CMK (cell line): ENCODE measurements around a stretch of chr12.

GRCh38 chr12:1592966-1593223, 1.5 kb downstream of the FBXL14 start:
- RRBS = no CpG with 5 or more reads among the region's 12 CpGs

- RRBS = no CpG with 5 or more reads among the region's 9 CpGs
Measured at GRCh38 chr12:1629279-1629541, 179 bp downstream of the WNT5B start.

DNA sequence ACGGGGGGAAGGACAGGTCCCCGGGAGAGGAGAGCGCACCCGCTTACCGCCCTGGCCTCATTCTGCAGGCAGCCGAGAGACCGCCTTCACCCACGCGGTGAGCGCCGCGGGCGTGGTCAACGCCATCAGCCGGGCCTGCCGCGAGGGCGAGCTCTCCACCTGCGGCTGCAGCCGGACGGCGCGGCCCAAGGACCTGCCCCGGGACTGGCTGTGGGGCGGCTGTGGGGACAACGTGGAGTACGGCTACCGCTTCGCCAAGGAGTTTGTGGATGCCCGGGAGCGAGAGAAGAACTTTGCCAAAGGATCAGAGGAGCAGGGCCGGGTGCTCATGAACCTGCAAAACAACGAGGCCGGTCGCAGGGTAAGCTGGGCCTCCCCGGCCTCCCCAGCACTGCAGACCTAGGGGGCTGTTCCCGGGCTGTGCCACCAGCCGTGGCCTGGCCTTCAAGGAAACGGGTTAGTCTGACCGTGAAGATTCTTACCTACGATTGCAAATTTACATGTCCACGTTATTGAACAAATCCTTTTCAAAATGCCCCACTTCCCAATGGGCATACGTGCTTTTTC, 10.7 kb downstream of the WNT5B start:
- RRBS = 96% methylated on average over 19 of the region's 43 CpGs

GRCh38 chr12:1662557-1663585, 28.0 kb upstream of the ADIPOR2 start:
- RRBS = 92% methylated on average over 17 of the region's 60 CpGs

DNA sequence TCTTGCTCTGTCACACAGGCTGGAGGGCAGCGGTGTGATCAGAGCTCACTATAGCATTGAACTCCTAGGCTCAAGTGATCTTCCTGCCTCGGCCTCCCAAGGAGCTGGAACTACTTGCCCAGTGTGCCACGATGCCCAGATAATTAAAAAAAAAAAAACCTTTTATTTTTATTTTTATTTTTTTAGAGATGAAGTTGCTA, 22.8 kb upstream of the ADIPOR2 start:
- RRBS = no CpG with 5 or more reads among the region's 3 CpGs

DNA sequence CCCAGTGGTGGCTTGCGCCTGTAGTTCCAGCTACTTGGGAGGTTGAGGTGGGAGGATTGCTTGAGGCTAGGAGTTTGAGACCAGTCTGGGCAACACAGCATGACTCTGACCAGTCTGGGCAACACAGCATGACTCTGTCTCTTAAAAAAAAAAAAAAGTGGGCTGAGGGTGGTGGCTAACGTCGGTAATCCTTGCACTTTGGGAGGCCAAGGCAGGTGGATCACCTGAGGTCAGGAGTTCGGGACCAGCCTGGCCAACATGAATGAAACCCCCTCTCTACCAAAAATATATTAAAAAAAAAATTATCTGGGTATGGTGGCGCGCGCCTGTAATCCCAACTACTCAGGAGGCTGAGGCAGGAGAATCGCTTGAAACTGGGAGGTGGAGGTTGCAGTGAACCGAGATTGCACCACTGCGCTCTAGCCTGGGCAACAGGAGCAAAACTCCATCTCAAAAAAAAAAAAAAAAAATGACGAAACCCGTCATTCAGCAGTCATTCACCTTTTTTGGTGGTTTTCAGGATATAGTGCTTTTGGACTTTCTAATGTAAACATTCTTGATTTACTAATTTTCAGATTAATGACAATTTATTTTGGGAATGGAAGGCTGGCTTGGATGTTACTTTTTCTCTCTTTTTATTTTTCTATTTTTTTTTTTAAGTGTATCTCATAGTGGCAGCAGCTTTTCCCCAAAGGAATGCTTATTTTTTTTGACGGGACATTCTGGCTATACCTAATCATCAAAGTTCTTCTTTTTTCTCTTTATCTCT, 4.5 kb downstream of the ADIPOR2 start:
- RRBS = no CpG with 5 or more reads among the region's 13 CpGs

DNA sequence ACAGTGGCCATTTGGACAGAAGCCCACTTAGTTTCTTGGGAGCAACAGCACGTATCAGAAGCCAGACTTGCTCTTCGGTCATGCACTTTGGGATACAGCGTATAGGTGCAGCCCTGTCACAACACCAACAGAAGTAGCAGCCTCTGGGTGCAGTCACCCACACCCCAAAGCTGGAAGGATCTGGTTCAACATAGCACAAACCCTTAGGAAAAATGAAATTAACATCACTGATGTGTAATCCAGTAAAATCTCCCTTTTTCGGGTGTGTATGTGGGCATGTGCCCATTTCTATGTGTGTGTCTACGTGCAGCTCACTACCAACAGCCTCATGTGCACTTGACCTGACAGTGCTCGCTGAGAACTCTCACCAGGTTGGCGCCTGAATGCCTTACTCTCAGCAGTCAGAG, 32.4 kb upstream of the LRTM2 start:
- RRBS = no CpG with 5 or more reads among the region's 7 CpGs

DNA sequence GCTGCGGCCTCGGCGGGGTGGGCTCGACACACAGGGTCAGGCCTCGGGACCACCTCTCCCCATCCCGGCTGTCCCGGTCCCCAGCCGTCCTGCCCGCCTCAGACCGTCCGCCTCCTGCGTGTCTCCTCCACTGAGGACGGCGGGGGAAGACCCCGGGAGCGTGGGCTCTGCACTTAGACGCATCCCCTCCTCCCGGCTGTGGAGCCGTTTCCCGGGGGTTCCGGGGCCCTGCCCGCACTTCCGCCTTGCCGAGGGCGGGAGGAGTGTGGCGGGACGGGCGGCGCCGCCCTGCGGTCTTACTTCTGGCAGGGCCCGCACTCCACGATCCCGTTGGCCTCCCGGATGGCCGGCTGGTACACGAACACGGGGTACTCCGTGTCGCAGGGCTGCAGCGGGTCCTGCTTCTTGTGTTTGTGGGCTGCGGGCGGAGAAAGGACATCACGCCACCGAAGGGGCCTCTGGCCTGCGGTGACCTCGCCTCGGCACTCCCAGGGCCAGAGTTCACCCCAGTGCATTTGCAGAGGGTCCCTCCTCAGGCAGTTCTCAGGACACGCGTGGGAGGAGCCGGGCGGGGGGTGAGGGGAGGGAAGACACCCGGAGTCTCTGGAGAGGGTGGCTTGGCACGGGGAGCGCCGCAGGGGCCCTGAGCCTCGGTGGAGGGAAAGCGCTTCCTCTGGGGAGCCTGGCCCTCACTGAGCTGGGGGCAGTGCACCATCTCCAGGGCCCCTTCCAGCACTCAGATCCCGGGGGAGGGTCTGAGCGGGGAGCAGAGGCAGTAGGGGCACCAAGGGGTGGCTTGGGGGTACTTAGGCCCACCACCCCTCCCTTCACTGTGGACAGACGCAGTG, 23.0 kb upstream of the LRTM2 start:
- RRBS = 2% methylated on average over 17 of the region's 61 CpGs

DNA sequence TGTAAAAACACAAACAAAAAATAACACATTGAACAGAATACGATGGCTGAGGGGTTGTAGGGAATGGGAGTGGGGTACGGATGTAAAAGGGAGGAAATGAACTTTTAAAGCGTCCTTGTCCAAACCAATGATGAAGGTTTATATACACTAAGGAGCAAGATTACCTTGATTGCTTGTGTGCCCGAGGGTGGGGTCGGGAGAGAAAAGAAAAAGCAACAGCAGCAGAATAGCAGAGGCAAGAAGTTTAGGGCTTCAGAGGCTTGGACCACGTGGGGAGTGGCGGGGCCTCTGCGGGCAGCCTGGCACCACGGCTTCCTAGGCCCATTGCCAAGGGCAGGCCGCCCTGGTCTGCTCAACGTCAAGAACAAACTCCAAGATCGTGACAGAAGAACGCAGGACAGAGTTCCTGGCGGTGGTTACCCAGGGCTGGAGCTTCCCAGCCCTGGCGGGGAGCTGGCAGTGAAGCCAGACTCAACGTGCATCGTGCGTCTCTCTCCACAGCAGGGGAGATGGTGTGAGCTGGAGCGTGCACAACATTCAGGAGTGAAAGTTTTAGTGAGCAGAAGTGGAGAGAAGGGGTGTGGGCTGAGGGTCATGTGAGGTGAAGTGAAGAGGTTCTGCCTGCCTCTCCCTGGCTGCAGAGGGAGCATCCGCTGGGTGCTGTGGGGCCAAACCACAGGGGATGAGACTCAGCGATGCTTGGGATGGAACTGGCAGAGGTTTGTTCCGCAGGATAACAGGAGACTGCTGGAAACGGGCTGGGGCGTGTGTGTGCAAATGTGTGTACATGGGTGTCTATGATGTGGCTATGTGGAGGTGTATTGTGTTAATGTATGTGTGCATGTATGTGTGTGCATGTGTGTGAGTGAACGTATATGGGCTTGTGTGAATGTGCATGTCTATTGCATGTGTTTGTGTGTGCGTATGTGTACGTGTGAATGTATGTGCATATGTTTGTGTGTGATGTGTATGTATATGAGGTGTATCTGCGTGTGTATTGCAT, 13.9 kb upstream of the CACNA2D4 start:
- RRBS = no CpG with 5 or more reads among the region's 28 CpGs

- RRBS = no CpG with 5 or more reads among the region's 15 CpGs
Measured at GRCh38 chr12:1933193-1933763, 14.8 kb upstream of the CACNA2D4 start.

DNA sequence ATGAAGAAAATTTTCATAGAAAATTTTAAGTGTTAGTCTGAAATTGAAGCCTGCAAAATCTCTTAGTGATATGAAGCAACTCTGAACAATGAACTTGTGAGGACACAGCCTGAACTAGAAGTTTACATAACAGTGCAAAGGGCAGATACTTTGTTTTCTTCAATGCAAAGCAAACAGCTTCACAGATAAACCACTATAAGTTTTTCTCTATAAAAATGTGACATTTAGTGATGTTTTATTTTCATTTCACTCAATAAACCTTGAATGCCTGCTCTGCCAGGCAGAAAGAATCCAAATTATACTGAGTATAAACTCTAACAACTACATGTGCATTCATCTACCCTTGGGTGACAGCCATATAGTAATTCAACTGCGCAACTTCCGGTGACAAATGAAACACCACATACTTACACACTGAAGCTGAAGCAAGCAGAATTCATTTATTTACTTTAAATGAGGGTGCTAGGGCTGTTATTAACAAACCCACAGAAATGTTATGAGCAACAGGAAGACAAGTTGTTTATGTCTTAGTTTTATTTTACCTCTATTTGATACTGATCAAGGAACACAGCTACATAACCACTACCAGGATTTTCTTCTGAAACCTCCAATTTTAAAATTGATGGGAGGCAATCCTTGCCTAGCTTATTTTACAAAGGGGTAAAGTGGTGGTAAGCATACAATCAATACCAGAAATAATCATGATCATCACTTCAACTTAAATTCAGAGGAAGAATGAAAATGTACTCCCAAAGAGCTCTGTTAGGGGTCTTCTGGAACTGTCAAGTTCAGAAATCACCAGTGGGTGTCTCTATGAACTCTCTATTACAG, 10.2 kb downstream of the DCP1B start:
- RRBS = no CpG with 5 or more reads among the region's 2 CpGs

DNA sequence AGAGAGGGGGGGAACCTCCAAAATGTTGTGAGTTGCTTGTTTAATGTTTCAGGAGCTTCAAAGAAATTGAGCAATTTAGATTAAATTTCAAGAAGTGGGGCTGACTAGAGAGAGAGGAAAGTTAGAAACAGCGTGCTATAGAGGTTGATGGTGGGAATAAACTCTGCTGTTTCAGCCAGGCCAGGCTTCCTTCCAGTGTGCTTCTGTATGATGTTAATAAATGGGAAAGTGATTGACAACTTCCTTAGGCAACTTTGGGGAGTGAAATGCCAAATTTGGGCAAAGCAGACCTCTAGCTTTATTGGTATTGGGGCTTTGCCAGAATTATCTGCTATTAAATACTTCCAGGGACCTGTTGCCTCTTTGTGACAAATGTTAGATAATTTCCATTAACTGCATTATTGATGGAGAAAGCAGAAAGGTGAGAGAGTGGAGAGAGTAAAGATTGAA, 94.4 kb downstream of the CACNA1C start:
- RRBS = no CpG with 5 or more reads among the region's 1 CpG

DNA sequence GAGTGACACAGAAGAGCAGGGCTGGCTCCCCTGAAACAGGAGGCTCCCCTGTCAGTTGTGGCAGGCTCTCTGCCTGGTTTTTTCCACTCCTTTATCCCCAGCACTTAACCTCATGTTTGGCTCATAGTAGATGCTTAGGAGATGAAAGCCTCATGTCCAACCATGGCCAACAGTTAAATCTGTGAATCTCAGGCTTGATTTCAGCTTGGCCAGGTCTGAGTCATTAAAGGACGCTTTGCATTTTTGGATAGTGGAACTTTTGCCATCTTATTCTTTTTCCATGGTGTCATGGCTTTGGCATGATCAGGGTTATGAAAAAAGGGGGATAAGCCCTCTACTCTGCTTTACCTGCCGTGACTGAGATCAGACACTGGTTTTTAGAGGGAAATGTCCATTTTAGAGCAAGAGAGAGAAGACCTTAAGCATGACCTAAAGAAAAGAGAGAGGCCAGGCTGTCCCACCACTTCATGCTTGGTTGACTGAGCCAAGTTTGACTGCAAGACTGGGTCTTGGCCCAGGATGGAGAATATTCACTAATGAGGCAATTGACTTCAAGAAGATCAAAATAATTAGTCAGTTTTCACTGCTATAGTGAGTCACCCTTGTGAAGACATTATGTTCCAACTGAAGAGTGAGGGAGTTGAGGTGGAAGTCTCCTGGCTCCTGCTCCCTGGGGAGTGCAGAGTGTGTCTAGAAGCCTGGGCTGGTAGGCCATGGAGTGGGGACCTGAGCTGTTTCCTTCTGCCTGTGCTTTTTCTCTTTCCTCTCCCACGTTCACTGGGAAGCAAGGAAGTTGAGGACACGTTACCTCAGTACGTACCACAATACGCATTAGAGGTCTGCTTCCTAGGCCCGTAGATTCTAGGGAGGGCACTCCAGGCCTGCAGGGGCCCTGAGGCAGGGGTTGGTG, 117.4 kb downstream of the CACNA1C start:
- RRBS = no CpG with 5 or more reads among the region's 7 CpGs

GRCh38 chr12:2191257-2192130, 138.7 kb downstream of the CACNA1C start:
- RRBS = 91% methylated on average over 7 of the region's 27 CpGs

DNA sequence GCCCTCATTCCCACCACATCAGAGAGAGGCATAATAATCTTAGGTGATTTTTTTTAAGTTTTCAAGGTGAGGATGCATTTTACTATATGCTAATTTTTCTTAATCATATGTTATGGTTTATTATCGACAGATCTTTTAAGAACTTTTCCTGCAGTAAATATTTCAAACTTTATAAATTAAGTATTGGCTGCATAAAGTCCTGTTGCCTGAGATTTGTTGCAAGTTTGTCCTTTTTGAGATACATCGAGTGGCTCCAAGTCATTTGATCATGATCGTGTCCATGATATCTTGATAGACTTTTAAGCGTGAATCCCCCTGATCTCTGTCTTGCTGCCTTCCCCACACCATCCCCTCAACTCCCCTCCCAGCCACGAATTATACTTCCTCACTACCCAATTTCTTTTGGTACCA, 146.0 kb downstream of the CACNA1C start:
- RRBS = no CpG with 5 or more reads among the region's 5 CpGs

GRCh38 chr12:2205981-2206557, 153.3 kb downstream of the CACNA1C start:
- RRBS = no CpG with 5 or more reads among the region's 8 CpGs

GRCh38 chr12:2255702-2256078, 202.9 kb downstream of the CACNA1C start:
- RRBS = no CpG with 5 or more reads among the region's 9 CpGs

GRCh38 chr12:2294490-2295426, 242.0 kb downstream of the CACNA1C start:
- RRBS = 28% methylated on average over 4 of the region's 25 CpGs

DNA sequence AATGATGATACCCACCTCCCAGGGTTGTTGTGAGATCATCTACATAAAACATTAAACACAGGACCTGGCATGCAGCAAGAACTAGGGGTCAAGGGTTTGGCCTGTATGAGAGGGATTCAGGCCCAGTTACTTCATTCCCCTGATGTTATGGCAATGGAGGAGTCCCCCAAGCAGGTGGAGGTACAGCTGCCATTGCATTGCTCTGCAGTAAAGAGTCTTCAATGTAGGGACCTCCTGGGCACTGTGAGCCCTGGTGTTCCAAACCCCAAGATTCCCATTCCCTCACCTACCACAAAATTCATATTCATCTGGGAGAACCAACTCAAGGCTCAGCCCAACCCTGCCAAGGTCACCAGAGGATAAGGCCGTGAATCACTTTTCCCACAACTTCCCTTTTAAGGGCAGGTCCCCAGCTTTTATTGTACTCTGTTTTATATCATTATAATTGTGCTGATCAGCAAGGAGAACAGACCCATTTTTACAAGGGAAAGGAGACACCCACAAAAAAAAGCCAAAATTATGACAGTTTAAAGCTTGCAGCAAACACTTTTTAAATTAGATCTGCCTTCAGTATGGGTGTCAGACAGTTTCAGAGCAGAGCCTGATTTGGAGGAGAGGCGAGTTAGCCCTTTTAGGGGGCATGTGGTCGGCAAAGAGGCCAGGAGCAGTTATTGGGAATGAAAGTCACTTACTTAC, 363.0 kb upstream of the FKBP4 start:
- RRBS = no CpG with 5 or more reads among the region's 3 CpGs

GRCh38 chr12:2631902-2632372, 162.8 kb upstream of the FKBP4 start:
- RRBS = no CpG with 5 or more reads among the region's 9 CpGs